Bronchus (tissue), 1 donor: ENCODE measurements around the genes GIT1, GOSR1 and NF1.

DNA sequence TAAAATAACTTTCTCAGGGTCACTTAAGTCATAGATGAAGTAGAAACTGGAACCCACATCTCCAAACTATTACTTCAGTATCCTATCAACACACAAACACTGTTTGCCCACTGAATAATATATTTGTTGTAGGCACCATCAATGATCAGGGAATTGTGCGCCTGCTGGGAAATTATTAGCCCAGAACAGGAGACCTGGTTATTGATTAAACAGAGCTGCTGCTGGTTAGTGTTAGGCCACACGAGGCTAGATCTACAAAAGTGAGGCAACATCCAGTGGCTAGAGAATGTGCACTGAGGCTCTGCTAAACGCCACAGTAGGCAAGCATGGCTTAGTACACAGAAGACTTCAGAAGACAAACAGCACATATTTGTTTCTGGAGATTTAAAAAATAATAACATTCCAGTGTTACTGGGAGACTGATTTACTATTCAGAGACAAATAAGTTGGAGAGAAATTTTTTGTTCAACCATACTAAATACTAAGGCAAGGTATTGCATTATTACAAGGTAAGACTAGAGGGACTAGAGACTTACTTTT lies 11.0 kb downstream of the ABHD15 start:
- PRO-cap: no peak

DNA sequence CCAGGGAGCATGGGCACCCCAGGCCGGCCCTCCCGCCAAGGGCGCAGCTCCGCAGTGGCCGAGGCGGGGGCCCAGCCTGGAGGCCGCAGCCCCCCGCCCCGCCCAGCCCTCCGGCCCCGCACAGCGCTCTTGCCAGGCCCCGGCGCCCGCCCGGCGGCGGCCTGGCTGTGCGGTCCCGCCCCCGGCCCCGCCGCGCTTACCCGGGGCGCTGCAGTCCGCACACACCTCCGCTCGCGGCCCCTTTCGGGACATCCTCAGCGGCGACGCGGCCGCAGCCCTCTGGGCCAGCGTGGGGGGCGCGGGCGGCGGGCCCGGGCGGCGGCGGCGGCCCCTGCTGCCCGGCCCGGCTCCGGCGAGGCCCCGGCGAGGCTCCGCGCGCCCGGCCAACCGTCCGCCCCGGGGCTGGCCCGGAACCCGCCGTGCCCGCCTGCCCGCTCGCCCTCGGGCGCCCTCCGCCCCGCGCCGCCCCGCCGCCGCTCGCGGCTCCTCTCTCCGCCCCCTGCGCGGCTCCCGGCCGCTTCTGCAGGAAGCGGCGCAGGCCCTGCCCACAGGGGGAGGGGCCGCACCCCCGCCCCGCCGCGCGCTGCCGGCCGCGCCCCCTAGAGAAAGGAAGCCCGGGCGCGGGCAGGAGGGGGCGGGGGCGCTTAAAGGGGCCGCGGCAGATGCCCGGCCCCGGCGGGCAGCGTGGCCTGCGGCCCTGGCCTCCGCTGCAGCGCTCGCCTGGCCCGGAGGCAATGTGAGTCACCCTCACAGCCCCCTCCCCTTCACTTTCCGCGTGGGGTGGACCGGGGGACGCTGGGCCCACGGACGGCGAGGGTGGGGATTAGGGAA lies at the start of gene GIT1:
Gene GIT1, minus strand, starts transcription at position 522 of the 831 bp plus-strand sequence.
- PRO-cap: bidirectional peak, plus-strand start at position 647 of the sequence, minus-strand start at position 522 of the sequence

GRCh38 chr17:29613966-29614478 lies 8.7 kb downstream of the CORO6 start:
- PRO-cap: no peak

- PRO-cap: no peak
Measured at GRCh38 chr17:29649348-29649850, 26.7 kb upstream of the CORO6 start.

DNA sequence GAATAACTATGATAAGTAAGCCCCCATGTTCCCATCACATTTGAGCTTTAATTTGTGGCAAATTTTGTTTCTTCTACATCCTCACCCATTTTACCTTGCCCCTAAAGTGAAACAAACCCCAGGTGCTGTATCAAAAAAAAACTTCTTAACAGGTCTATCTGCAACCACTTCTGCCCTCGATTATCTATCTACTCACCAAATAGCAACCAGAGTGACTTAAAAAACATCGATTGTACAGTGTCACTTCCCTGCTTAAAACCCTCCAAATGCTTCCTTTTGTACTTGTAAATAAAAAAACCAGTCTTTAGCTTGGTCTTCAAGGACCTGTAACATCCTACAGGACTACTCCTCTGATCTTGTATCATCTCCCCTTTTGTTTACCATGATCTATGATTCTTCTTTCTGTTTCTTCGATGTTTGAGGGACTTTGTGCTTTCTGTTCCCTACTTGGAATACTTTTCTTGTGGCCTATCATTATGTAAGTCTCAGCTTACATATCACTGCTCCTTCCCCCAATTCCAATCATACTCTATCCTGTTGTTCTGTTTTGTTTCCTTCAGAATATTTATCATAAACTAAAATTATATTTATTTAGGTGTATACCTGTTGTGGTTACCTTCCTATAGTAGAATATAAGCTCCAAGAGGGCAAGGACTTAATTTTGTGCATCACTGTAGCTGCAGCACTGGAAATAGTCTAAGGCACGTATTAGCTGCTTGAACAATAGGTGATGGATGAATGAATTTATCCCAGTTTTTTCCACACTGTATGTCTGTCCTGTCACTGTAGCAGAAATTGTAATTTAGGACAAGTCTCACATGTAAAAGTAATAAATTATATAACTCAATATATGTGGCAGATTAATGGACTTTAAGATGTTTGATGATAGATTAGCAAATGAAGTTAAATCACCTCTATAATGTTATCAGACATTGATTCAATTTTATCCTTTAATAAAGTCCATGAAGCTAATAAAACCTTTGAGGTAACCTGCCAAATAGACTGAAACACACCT lies 82.9 kb upstream of the CORO6 start:
- PRO-cap: no peak

GRCh38 chr17:29788530-29789125 lies 141.4 kb downstream of the SSH2 start:
- PRO-cap: no peak

DNA sequence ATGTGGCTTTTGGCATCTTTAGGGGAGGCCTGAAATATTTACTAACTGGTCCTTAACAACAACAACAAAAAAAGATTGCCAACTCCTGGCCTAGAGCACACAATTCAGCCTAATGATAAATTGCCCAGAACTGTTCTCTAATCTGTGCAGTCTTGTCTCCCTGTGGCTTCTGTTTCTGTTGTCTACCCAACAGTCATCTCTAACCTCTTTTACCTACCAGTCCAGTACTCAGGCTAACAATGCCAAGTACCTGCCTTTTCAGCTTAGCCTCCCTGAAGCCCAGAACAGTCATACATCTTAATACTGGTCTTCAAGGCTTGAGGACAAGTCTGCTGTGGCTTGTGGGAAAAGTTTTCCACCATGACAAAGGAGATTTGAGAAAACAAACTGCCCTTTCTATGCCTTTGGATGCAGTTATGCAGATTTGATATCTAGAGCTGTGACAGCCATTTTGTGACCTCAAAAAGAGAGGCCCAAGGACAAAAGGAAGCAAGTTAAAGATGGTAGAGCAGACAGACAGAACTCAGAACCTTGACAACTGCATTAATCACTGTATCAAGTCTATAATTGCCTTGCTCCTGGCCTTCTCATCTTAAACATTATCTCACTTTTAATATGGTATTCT lies 66.8 kb downstream of the SSH2 start:
- PRO-cap: no peak

DNA sequence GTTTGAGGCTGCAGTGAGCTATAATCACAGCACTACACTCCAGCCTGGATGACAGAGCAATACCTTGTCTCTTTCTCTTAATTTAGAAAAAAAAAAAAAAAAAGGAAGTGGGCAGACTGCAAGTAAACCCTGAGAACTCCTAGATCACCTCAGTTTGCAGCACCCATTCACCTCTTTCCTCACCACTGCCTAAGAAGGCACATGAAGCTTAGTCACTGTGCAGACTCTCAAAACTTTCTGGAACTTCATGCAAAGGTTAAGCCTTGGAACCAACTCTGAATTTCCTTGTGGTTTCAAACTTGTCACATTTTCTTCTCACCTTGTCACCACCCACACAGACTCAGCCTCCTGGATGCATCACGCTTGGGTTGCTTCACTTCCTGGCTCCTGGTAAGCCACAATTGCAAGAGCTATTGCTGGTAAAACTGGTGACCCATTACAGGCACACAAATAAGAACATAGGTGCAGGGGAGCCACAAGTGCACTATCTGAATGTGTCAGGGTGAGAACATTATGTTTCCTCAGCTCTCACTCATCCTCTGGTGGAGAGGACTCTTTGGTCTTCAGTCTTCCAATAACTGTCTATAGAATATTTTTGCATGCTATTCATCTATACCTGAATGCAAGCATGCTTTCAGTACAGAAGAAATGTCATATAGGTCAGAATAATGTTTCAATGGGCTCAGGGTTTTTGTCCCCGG lies 14.9 kb upstream of the CPD start:
- PRO-cap: bidirectional peak, plus-strand start at position 493 of the sequence, minus-strand start at position 239 of the sequence

DNA sequence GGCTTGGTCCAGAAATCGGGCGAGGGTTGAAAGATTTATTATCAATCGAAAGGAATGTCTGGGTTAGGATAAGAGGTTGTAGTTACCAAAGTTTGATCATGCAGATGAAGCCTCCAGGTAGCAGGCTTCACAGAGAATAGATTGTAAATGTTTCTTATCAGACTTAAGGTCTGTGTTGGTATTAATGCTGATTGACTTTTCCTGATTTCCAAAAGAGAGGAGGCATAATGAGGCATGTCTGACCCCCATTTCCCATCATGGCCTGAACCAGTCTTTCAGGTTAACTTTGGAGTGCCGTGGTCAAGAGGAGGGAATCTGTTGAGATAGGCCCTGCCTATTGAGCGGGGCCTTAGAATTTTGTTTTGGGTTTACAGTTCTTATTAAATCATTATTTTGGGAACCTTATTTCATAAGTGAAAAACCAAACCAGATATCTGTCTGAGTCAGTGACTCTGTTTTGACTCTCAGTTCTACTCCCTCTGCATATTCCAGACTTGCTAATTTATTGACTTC lies 45.5 kb downstream of the CPD start:
- PRO-cap: no peak

DNA sequence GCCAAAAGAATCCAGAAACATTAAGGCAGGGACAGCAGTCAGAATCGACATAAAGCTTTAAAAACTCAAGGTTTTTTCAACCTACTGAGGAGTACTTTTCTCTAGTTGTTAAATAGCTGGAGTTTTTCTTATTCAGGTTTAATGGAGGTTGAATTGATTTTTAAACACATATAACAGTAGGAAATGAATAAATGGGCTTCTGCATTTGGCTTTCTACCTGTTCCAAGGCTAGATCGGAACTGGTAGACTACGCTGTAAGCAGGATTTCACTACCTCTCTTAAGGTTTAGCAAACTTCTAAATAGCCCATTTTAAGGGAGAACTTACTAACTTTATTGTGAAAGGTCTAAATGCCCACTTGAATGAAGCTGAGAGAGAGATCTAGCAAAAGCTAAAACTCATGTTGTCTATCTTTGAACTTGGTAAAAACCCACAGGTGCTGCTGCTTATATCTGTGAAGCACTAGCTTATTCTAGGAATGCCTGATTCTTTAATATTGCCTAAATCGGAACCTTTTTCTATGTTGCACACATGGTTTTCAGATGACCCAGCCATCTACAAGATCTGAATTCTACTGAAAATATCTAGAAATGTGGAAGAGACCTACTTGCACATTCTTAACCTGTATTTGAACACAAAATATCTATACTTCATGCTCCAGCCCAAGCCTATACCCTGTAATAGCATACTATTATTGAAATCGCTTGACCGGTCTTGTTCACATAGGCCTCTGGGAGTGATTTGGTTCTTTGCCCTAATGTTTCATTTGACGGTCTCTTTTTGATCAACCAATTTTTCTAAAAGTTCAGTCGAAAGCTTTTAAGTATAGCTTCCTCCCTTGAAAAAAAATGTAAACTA lies 11.8 kb upstream of the GOSR1 start:
- PRO-cap: no peak

DNA sequence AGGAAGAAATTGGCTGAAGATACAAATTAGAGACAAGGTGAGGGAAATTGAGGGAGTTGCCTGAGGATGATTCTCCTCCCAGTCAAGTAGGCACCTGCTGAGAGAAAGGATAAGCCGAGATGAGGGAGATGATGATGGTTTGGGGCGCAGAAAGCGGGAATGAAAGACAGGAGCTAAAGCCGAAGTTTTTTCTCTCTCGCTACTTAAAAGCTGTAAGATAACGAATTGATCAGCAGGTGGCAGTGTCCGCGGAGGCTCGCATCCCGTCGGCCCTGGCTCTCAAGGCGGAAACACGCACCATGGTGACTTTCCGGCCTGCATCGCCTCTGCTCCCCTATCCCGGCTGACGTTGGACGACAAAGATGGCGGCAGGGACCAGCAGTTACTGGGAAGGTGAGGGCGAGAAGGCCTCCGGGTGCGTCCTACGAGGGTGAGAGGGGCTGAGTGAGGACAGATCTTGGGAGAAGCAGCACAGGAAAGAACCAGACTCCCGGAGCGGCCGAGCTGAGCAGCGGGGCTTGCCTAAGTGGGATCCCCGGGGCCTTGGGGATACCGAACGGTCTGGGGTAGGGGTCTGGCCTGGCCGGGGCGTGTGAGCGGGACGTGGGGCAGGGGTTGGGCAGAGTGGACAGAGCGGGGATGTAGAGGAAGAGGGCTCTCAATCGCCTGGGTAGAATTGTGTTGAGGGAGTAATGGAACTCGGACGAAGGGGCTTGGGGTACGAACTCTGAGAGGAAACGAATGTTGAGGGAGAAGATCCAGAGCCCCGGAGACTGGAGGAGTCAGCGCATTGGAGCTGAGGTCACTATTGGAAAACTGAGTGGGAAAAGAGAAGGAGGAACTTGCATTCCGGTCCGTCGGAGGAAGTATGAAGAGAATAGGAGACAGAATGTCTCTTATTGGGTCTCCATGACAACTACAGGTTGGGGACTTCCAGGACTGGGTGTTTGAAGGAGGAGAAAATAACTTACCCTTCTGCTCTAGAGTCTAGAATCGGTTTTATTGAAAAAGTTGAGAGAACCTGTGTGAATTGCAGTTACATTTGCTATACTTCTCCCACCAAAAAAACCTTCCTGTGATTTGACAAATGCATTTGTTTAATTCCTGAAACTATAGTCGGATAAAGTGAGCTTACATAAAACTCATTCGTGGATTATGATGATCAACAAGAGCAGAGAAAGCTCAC lies at the start of gene GOSR1:
Gene GOSR1, plus strand, starts transcription at position 337 of the 1,186 bp plus-strand sequence.
- PRO-cap: bidirectional peak, plus-strand start at position 337 of the sequence, minus-strand start at position 161 of the sequence; unidirectional peak, minus-strand start at position 870 of the sequence

DNA sequence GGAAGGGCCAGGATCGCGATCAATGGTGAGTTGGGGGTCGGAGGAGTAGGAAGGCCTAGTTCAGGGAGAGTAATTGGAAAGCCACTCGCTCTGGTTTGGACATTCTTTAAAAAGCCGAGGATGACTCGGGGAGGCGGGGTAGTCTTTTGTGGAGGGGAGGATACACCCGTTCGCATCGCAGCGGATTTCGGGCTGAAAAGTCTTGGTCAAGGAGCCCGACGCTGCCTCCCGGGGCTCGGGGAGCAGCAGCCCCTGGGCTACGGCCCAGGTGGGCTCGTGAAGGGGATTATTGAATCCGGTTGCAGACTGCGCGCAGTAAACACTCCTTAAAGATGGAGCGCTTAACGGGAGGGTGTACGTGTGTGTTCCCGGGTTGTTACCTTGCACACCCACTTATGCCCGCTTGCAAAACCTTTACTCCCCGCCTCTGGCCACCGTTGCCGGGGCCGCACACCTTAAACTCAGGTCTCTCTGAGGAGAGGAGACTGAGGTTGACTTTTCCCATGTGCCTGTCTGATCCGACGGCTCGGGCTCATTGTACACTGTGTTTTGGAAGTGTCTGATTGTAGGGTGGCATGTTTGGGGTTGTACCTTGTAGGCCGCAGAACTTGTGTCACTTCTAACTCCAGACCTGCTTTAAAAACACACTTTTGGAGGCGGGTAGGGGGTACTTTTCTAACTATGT lies 123.9 kb downstream of the GOSR1 start:
- PRO-cap: no peak

GRCh38 chr17:30667571-30668397 lies 156.7 kb downstream of the CRLF3 start:
- PRO-cap: no peak

GRCh38 chr17:30735274-30735983 lies 89.1 kb downstream of the CRLF3 start:
- PRO-cap: no peak

DNA sequence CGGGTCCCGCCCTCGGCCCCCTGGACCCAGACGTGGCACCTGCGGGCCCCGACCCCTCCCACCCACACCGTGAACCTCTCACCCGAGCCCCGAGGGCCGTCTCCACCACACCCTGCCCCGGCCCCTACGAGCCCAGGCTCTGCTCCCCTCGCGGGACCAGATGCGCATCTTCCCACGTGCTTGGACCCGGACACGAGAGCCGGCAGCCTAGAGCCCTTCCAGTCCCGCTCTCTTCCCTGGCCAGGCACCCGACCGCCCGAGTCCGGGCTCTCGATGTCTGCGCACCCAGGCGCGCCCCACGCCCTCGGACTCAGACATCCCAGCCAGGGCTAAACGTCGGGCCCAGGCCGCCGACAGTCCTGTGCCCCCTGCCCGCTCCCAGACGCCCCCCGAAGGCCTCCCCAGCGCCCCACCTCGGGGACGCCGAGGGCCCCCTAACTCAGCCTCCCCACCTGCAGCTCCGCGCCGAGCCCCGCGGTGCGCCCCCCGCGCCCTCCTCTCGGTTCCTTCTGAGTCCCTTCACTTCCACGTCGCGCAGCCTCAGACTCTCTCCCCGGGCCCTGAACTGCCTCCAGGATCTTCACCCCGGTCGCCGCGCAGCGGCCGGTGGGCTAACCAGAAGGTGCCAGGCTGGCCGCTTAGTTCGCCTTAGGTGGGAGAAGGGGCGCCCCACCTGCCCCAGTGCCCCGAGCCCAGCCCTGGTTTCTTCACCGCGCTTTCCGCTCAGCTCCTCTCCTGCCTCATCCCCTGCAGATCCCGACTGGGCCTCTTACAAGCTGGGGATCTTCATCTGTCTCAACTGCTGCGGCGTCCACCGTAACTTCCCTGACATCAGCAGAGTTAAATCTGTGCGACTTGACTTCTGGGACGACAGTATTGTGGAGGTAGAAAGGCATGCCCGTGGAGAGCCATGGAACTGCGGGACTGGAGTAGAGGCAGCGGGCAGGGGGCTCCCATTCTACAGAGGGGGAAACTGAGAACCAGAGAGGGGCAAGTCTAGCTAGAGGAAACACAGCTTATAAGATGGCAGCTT lies 758 bp downstream of the ADAP2 start:
- PRO-cap: unidirectional peak, minus-strand start at position 762 of the sequence

GRCh38 chr17:31094837-31095742 lies at the start of gene NF1:
Gene NF1, plus strand, starts transcription at chr17:31094977.
- PRO-cap: bidirectional peak, plus-strand start at chr17:31094977, minus-strand start at chr17:31094811; bidirectional peak, plus-strand start at chr17:31095652, minus-strand start at chr17:31095475

DNA sequence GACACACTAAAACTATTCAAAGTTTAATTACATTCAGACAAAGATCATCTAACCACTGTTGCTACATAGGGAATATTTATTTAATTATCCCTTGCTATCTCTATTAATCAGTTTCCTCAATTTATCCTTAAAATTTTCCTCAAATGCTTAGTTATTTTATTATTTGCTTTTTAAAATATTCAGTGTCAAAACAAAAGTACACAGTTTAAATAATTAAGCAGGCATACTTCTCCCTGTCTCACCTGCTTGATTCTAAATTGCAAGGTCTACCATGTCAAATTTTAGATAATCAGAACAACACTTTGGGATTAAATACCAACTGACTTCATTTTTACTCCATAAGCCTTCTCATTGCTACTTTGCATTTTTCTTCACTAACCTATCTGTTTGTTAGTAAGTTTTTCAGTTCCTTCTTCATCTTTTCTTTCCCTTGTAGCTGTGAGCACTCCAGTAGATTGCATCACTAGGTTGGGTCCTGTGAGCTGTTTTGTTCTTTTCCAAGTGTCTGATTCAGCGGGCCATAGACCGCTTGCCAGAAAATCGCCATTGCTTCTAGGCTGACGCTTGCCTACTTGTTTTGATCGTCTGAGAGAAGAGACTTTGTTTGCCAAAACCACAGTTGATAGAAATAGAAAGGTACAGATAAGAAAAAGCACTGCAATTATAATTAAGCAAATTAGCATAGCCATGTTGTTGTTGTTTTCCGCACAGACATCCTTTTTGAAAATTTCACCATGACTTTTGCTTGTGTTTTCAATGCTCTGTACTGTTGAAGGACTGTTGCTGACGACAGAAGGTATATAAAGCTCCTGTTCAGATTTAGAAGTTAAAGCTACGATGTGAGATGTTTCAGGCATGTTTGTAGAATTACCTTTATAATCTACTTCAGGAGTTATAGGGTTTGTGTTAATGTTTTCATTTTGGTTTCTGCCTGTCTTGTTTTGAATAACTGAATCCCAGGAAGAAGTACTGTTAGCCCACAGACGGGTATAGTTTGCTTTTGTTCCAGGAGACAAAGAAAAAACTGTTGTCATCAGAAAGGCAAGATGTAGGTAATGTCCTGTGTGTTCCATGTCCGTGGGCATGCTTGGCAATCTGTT lies 3.1 kb downstream of the EVI2A start:
- PRO-cap: bidirectional peak, plus-strand start at position 829 of the sequence, minus-strand start at position 548 of the sequence

DNA sequence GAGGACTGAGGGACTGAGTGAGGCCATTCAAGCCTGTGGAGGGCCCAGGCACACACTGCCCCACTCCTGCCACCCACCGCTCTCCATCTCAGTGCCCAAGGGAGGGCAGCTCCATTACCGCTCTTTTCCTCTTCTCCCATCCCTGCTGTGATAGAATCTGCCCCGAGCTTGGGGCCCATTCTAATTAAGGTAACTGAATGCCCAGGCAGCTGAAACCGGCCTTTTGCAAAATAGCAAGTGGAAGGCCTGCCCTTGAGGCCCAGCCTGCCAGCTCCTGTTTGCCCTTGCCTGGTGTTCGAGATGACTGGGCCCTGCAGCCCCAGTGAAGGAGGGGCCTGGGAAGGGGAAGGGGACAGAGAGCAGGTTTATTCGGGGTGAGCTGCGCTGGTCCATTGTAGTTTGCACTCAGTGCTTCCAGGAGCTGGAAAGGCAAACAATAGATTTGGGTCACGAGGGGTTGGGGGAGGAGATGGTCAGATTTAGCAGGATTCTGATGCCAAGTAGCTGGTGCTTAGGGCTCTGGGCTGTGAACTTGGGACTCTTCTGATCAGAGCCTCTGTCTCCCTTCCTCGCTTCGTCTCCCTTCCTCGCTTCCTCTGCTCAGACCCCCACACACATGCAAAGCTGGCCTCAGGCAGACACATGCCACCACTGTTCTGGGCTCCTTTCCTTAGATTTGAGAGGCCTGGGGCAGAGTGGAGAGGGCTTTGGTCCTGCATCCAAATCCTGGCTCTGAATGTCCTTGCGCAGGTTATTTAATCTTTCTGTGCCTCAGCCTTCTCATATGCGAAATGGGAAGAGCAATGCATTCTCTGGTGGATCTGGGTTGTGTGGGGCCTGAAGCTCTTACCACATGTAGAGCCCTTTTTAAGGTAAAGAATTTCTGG lies 76.4 kb downstream of the RAB11FIP4 start:
- PRO-cap: no peak

DNA sequence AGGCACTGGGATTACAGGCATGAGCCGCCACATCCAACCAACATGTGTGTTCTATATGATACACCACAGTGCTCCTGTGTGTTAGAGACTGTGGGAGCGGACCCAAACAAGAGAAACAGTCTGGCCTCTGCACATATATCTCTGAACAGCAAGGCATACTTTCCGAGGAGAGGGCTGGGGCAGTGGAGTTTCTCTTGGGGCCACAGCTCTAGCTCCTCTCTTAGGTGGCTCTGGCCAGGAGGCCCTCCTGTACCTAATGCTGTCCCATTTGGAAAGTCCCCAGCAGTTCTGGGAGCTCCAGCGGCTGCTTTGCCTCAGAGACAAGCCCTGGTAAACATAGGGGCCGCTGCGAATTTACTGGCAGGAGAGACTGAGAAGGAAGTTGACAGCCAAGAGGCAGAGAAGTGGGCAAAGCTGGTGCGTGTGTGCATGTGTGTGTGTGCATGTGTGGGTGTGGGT lies 95.1 kb downstream of the RAB11FIP4 start:
- PRO-cap: no peak

DNA sequence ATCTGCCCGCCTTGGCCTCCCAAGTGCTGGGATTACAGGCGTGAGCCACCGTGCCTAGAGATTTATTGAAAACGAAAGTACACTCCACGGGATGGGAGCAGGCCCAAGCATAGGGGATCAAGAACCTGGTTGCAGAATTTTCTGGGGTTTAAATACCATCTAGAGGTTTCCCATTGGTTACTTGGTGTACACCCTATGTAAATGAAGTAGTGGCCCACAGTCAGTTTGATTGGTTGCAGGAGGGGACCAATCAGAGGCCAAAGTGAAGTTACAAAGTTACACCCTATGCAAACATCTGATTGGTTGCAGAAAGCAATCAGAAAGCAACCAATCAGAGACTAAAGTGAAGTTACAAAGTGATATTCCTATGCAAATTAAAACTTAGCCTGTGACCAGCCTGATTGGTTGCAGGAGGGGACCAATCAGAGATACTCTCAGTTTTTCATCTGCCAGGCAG lies 125.3 kb downstream of the RAB11FIP4 start:
- PRO-cap: no peak